HGPS cell (cell line): ENCODE measurements around a stretch of chr3.

DNA sequence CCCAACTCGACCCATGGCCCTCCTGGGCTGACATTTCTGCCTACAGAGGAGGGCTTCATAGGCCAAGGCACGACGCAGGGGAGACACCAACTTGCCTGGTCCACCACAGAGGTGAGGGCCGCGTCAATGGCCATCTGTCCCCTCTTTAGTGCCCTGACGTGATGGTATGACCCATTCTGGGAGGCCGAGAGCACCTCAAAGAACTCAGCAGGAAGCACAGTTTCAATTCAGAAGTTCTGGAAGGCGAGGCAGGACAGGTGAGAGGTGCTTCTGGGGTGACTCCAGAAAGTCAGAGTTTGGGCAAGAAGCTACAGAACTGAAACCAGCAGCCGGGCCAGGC is 7.6 kb upstream of the H1-10 start:
- RRBS = no CpG with 5 or more reads among the region's 9 CpGs

DNA sequence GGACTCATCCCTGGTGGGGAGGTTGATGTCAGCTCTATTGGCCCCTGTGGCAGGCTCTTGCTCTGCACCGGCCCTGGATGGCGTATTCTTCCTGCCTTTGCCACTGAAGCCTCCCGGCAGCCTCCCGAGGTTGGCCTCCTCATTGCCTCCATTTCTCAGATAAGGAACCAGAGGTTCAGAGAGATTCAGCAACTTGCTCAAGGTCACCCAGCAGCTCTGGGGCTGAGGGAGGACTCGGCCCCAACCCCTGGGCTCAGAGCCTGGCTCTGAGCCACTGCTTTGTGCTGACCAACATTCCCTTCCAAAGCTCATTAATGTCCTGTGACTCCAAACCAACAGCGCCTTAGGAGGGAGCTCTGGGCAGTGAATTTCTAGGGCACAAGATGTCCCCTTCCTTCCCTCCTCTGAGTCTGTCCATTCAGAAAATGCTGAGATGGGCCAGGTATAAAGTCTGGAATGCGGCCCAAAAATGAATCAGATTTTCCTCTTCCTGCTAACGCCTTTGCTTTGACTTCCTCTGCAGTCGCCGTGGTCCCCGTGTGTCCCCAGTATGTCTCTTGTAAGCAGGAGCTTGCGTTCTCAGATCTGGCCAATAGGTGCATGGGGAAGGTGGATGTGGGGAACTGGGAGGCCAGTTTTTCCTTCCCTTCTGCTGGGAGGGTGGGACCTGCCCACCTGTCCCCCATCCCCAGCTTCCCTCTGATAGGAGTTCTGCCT is 36.9 kb upstream of the H1-10 start:
- RRBS = no CpG with 5 or more reads among the region's 12 CpGs

- RRBS = no CpG with 5 or more reads among the region's 13 CpGs
Measured at GRCh38 chr3:129402127-129402812, 26.2 kb downstream of the EFCAB12 start.

DNA sequence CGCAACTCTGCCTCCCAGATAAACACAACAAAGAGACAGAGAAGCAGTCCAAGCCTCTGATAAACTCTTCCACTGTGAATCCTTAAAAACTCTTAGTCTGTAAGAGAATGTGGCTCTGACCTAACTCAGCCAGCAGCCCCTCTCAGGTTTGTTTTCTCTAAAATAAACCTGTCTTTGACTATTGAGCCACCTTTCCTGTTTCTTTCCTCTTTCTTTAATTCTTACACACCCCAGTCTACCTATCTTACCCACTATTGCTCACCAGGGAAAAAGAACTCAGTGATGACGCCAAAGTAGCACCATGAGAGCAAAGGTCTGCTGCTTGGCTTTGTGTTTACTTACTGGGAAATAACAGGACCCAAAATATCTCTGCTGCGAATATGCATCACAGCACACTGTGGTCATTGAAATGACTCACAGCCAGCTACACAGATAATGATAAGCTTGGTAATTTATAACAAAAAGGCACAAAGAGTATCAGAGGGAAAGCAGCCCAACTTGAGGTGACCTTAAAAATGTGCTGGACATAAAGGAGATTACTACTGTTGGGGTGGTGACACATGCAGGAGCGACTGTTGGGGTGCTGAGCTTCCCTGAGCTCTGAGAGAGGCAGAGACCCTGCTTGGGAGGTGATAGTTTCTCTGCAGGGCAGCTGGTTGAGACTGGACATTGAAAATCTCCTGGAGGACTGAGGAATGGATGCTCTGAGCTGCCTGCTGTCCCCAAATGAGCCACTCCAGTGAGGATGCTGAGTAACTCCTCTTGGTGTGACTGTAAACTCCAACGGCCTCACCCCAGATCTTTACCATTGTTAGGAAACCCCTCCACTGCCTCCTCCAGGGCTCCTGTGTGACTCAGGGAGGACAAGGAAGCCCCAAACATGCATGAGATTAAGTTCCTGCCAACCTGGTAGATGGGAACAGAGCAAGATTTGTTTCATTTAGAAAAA is 14.6 kb downstream of the EFCAB12 start:
- RRBS = no CpG with 5 or more reads among the region's 5 CpGs

- RRBS = no CpG with 5 or more reads among the region's 3 CpGs
Measured at GRCh38 chr3:129418445-129418805, 10.0 kb downstream of the EFCAB12 start.

DNA sequence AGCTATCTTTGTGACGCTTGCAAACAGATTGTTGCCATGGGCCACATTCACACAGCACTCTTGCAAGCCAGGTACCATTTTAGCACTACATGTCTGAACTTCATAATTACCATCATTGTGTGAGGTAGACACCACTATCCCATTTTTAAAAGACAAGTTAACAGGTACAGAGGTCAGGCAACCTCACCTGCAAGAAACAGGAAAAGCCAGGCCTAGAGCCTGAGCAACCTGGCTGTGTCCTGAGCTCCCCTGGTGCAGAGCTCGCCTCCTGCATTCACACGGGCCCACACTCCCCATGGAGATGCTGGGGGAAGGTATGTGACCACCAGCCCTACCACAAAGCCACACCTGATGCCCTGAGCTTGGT is 1.1 kb upstream of the EFCAB12 start:
- RRBS = no CpG with 5 or more reads among the region's 3 CpGs

DNA sequence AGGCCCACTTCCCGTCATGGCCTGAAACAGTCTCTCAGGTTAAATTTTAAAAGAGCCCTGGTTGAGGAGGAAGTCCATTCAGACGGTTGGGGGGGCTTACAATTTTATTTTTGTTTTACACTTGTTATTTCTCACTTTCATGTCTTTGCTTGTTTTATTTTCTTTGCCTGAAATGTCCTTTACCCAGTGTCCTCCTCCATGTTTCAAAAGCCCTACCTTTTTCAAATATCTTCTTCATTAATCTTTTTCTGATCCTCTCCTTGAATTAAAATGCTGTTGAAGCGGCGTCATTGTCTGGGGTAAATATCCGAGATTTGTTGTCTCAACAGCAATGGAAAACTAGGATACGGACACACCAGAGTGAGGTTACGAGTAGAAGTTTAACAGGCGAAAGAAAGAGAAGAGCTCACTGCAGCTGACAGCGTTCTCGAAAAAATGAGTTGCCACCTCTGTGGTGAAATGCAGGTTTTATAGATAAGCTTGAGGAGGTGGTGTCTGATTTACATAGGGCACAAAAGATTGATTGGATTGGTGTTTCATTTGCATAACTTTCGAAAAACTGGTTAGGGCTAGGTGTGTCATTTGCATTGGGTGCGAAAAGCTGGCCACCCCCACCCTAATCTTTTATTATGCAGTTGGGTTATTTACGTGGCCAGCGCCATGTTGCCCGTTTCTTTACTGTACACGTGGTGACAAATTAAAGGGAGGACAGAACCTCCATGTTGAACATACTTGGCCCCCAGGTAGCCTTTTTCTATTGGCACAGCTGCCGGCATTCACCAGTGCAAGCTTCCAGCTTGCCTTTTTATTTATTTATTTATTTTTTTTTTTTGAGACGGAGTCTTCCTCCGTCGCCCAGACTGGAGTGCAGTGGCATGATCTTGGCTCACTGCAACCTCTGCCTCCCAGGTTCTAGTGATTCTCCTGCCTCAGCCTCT is 8.1 kb downstream of the IFT122 start:
- RRBS = no CpG with 5 or more reads among the region's 20 CpGs

DNA sequence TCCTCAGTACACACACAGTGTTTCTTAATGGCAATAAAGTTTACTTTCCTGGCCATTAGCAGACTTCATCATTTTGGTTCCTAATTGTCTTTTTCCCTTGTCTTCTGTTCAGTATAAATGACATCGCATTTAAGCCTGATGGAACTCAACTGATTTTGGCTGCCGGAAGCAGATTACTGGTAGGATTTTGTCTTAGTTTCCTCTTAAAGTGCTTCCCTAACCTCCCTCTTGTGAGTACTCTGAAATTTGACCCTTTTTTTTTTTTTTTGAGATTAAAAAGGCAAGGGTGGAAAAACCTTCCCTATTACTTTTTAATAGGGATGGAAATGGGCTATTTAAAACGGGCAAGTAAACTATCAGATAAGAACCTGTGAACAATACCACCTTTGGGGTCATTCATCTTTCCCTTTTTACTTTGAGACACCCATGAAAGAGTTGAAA is 9.8 kb downstream of the IFT122 start:
- RRBS = no CpG with 5 or more reads among the region's 3 CpGs

DNA sequence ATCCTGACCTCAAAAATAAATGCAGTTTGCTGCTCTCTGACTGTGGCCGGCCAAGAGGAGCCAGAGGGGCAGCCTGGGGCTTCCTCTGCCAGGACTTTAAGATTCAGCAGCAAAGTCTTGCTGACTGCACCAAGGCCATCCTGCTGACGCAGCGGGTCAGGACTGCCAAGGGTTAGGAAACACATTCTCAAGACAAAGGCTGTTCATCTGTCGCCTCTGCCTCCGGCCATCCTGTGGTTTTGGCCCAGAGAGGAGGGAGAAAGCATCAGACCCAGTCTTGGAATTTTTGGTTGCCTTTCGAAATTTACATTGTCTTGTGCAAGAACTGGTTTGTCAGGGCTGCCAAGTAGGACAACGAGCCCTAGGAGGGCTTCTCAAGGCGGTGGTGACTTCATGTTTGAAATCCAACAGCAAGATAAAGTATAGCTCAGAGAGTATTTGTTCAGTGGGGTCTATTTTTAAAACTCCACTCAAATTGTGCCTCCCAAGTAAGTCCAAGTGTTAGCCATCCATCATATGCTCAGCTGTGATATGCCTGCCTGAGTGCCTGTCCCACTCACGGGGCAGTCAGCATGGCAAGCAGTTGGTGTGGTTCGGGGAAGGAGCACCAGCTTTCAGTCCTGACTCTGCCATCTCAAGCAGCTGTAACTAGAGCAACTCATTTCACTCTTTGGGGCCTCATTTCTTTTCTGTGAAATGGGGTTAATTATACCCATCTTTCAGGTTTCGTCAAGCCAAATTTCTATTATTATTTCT is 42.6 kb upstream of the RHO start:
- RRBS = no CpG with 5 or more reads among the region's 11 CpGs

DNA sequence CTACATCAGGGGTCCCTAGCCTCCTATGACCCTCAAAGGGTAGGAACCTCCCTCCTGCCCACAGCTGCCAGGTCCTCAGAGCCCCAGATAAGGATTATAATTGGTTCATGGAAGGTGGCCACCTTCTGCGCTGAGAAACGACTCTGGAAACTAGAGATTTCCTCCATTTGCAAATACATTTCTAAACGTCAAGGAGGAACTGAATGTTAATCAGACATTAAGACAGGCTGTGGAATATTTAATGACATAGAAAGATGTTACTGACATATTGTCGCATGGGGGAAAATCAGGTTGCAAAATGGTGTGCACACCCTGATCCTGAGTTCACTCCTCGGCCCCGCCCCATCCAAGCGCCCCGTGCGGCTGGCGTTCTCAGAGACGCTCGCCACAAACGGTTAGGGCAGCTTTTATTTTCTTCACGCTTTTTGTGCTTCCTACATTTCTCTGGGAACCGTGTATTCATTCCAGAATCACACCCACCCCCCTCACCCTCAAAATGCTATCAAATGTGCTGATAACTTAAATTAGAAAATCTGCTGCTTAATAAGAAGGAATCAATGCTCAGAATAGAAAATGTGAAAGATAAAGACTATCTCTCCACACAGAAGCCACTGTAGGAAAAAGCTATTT is 10.8 kb downstream of the H1-8 start:
- RRBS = no CpG with 5 or more reads among the region's 15 CpGs

DNA sequence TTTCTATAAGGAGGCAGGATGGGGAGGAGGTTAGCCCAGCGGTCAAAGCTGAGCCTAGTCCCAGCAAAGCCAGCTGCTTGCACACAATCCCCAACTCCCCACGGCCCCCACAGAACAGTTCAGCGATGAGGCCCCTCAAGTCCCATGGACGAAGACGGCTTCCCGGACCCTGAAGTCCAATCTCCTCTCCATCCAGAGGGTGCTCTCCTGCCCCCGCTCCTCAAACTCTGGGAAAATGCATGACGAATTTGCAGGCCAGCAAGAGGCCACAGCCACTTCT is 13.7 kb downstream of the H1-8 start:
- RRBS = no CpG with 5 or more reads among the region's 8 CpGs

DNA sequence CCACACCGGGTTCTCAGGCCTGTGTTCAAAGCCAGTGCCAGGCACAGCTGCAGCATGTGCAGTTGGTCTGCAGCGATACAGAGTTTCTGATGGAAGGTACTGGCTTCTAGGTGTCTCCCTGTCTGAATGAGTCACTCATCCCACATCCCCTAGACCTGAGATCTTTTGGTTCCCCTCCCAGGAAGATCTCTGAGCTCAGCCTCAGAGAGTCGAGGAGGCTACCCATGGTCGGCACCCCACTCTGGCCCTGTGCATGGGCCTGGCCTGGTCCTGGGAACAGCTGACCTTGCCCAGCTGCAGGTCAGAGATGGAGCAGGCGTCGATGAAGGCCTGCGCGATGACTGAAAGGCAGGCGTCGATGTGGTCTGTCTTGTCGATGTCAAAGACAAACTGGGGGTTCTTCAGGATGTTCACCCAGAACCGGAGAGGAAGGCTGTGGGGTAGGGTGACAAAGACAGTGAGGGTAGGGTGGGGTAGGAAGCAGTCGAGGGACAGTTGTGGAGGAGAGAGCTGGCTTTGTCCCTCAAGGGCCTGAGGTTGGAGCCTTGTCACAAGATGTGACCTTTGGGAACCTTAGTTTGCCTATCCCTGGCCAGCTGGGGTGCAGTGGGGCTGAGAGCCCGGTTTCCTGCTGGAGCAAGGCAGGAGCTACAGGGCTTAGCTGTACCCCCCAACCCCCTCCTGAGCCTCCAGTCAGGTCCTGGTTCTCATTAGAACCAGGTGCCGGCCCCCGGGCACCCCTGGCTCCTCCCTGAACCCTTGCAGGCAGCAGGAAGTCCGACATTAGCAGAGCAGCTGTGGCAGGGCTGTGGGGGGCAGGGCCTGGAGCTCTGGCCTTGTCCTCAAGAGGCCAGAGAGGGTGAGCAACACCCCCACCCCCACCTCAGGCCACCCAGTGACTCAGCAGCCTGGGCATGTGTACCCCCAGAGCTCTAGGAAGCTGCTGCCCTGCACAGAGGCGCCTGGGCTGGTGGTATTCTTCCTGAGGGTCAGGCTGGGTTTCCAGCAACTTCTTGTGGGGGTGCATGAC is 15.5 kb downstream of the H1-8 start:
- RRBS = 30% methylated on average over 1 of the region's 18 CpGs

DNA sequence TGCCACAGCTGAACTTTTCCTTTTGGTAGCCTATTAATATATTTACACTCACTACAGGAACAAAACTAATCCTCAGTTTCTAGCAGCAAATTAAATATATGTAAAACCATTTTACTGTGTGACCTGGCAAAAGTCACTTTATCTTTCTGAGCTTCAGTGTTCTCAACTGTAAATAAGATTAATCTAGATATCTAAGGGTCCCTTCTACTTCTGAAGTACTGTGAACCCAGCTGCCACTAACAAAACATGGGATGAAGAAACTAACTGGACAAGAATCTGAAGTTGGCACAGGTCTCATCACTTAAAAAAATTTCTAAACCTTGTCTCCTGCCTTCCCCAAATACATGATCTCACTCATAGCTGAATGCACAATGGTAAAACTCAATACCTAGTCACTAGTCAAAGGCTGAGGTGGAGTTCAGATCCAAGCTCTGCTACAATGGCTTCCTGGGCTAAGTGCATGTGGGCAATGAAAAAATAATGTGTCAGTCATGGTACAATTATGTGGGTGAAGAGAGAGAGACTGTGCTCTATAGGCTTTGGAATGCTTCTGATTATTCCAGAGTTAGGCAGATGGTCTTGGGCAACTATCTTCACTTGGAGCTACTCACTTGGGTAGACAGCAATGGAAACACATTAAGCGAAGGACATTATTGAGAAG is 58.4 kb upstream of the PLXND1 start:
- RRBS = no CpG with 5 or more reads among the region's 1 CpG

DNA sequence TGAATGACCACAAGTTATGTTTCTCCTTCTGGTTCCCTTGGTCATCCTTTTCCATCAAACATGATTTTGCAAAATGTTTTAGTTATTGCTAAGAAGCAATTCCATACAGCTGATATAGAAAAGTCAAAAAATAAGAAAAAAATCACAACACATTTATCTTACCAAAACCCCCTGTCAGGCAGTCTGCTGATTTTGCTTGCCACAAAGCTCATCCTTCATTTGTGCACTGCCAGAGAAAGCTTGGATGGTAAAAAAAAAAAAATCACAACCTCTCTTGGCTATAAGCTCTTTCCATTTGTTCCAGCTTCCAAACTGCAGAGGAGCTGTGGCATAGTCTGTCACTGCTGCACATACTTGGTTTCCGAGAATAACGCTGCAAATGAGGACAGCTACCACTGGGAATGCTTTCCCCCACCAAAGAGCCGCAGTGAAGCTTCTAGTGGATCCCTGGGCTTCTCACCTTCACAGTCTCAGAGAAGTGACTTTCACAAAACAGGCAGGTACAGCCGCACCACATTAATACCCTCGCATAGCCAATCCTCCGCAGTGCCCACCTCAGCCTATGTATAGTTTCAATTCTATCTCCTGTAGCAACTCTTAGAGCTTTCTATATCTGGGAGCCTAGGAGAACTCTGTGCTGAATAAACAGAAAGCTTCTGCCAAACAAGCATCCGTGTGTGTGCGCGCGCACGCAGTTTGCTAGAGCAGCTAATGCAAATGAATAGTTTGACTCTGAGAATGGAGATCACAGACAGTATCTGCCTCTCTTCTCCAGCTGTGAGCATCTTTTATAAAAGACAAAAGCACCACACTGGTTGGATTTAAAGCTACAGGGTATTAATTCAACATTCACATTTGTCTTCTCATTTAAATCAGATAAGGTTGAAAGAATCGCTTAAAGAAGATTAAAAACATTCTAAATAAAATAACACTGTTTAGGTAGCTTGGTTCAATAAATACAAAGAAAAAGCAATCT is 81.8 kb upstream of the PLXND1 start:
- RRBS = no CpG with 5 or more reads among the region's 12 CpGs

DNA sequence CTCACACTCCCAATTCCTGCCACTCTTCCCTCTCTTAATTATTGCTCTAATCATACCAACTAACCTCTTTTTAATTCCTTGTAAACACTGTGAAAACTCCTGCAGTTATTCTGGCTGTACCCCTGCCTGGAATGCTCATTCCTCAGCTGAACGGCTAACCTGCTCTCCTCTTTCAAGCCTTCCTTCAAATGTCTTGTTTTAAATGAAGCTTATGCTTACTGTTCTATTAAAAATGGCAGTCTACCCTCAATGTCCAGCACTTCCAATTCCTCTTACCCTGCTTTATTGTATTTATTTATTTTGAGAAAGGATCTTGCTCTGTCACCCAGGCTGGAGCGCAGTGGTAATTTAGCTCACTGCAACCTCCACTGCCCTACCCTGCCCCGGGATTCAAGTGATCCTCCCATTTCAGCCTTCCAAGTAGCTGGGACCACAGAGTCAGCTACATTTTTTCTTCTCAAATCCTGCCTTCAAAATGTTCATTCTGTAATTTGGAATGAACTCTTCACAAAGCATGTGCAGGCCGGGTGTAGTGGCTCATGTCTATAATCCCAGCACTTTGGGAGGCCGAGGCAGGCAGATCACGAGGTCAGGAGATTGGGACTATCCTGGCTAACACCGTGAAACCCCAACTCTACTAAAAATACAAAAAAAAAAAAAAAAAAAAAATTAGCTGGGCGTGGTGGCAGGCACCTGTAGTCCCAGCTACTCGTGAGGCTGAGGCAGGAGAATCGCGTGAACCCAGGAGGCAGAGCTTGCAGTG is 114.8 kb upstream of the PLXND1 start:
- RRBS = no CpG with 5 or more reads among the region's 11 CpGs

DNA sequence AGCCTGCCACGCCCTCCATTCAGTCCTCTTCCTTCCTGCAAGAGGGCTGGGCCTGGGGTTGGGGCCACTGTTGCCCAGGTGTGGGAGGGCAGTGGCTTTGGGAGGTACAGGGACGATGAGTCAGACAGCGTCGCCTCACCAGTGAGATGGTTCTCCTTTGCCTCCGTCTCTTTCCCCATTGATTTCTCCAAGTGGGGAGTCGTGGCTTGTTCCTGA is 13.0 kb downstream of the ALG1L2 start:
- RRBS = no CpG with 5 or more reads among the region's 6 CpGs

DNA sequence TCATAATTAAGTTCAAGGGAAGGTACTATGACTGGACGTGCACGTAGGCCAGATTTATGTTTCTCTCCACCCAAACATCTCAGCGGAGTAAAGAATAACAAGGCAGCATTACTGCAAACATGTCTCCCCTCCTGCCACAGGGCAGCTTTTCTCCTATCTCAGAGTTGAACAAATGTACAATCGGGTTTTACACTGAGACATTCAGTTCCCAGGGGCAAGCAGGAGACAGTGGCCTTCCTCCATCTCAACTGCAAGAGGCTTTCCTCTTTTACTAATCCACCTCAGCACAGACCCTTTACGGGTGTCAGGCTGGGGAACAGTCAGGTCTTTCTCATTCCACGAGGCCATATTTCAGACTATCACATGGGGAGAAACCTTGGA is 42.0 kb downstream of the ALG1L2 start:
- RRBS = no CpG with 5 or more reads among the region's 6 CpGs

DNA sequence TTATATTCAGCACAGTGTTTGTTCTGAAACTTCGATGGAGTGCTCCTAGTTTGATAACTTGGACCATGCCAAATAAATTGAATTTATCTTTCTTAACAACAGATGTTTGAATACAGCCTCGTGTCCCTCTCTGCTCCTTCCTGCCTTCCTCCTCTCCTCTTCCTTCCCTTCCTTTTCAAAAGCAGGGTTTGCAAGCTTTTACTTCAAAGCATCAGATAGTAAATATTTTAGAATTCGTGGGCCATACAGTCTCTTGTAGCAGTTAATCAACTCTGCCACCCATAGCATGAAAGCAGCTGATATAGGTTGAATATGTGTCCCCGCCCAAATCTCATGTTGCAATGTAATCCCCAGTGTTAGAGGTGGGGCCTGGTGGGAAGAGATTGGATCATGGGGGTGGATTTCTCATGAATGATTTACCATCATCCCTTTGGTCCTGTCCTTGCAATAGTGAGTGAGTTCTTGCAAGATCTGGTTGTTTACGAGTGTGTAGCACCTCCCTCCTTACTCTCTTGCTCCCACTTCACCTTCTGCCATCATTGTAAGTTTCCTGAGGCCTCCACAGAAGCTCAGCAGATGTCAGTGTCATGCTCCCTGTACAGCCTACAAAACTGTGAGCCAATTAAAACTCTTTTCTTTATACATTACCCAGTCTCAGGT is 102.6 kb downstream of the ALG1L2 start:
- RRBS = no CpG with 5 or more reads among the region's 5 CpGs

DNA sequence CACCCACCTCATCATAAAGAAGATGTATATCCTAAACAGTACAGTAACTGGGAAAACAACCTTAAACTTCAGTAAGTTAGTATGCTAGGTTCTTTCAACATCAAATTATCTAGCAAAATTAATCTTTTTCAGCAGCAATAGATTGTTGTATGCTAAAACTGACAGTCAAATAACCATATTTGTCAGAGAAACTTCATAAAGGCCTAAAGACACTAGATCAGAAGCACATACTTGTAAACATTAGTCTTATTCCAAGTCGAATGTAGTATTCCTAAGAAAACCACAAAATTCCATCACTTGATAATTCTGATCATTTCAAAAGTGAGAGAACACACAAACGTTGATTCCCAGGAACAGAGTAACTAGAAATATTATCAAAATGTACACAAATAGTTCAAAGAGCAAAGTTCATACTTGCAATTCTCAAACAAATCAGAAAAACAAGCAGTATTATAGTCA is 13.6 kb downstream of the PIK3R4 start:
- RRBS = no CpG with 5 or more reads among the region's 2 CpGs

- RRBS = no CpG with 5 or more reads among the region's 2 CpGs
Measured at GRCh38 chr3:130934374-130934819, 40.5 kb downstream of the ATP2C1 start.